GM23248 (cell line): ENCODE data around the genes HFE, H3C7, H2BC10 and H4C8.

DNA sequence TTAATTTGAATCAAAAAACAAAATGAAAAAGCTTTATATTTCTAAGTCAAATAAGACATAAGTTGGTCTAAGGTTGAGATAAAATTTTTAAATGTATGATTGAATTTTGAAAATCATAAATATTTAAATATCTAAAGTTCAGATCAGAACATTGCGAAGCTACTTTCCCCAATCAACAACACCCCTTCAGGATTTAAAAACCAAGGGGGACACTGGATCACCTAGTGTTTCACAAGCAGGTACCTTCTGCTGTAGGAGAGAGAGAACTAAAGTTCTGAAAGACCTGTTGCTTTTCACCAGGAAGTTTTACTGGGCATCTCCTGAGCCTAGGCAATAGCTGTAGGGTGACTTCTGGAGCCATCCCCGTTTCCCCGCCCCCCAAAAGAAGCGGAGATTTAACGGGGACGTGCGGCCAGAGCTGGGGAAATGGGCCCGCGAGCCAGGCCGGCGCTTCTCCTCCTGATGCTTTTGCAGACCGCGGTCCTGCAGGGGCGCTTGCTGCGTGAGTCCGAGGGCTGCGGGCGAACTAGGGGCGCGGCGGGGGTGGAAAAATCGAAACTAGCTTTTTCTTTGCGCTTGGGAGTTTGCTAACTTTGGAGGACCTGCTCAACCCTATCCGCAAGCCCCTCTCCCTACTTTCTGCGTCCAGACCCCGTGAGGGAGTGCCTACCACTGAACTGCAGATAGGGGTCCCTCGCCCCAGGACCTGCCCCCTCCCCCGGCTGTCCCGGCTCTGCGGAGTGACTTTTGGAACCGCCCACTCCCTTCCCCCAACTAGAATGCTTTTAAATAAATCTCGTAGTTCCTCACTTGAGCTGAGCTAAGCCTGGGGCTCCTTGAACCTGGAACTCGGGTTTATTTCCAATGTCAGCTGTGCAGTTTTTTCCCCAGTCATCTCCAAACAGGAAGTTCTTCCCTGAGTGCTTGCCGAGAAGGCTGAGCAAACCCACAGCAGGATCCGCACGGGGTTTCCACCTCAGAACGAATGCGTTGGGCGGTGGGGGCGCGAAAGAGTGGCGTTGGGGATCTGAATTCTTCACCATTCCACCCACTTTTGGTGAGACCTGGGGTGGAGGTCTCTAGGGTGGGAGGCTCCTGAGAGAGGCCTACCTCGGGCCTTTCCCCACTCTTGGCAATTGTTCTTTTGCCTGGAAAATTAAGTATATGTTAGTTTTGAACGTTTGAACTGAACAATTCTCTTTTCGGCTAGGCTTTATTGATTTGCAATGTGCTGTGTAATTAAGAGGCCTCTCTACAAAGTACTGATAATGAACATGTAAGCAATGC, at the start of gene HFE:
HFE (plus strand) TSS at position 415 of the 1,287 bp plus-strand sequence.
- RAMPAGE, long total RNA, result start-site peak on the plus strand centred at position 393 of the sequence, 66 bp wide, 90 and 40 reads in 2 replicates

GRCh38 chr6:26088388-26089184, 1.4 kb downstream of the HFE start:
- RAMPAGE, long total RNA, result no peak

GRCh38 chr6:26122308-26122765, 1.4 kb downstream of the H2BC4 start:
- RAMPAGE, long total RNA, result no peak

- RAMPAGE, long total RNA, result no peak
These were observed 1.1 kb downstream of the H2BC4 start for GRCh38 chr6:26122766-26122889.

DNA sequence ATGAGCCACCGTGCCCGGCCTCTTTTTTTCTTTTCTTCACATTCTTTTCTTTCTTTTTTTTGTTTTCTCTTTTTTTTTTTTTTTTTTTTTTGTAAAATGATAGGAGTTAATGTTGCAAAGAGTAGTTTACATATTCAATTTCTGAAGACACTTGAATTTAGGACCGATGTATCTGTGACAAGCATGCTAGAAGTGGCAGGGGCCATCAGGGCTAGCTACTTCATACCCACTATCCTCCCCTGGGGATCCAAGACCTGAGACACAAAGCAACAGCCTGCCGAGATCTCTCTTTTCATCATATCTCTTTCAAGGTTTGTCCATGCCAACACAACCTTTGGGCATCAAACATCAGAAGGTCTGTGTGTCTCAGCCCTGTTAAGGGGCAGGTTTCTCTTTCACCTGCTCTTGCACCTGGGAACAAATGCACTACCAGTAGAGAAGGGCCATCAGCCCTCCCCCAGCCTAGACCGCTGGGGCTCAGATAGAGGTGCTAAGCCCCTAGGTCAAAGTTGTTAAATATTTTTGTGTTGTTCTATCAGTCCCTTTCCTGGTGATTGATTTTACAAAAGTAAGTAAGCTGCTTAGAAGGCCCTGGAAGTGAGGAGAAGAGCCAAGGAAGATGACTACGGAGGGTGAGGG, 9.2 kb downstream of the H2BC5 start:
- RAMPAGE, long total RNA, result no peak

DNA sequence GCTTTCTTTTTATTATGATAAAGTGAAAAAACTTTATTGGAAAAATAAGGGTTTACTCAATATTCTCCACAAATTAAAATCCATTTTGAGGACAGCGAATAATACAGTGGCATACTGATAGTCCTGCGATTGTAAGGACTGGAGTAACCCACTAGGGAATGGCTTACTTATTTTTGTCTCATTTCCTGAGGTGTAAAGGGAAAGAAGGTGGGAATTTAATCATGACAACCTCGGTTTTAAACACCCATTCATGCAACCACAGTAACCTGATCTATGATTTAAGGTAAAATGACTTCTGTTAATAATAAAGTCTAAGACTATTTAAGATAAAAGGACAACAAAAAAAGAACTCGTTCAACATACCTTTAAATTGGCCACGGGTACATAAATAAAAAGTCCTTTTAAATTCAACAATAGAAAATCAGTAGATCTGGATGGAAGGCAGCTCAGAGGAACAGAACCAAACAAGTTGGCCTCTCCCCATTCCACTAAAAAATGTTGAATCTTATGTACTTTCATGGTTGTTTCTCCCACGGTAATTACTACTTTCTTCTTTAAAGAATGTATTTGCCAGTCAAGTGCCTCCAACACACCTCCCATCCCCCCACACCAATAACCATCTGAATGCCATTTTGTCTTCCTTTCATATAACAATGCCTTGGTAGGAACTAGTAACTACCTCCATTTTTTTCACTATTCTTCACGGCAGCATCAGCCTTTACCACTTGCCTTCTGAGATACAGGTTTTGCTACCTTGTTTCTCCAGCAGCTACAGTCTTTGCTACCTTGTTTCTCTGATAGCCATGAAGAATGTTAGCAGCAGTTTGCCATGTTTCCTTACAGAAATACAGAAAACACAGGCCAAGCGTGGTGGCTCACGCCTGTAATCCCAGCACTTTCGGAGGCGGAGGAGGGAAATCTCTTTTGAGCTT, 1.2 kb downstream of the H4C4 start:
- RAMPAGE, long total RNA, result no peak

DNA sequence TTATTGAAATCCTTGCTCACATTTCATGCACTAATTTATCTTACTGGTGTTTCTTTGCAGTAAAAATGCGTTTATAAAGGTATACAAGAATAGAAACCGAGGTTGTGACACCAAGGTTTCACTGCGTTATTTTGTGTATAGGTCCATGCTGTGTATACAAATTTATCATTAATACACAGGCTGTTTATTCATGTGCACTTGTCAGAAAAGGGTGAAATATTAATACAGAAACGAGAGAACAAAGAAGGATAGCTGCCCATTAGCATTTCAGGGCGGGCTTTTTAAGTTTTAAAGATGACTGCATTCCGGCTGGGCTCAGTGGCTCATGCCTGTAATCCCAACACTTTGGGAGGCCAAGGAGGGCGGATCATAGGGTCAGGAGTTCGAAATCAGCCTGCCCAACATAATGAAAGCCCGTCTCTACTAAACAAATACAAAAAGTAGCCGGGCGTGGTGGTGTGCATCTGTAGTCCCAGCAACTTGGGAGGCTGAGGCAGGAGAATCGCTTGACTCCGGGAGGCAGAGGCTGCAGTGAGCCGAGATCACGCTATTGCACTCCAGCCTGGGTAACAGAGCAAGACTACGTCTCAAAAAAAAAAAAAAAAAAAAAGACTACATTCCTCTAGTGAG, 932 bp downstream of the H2AC8 start:
- RAMPAGE, long total RNA, result no peak

DNA sequence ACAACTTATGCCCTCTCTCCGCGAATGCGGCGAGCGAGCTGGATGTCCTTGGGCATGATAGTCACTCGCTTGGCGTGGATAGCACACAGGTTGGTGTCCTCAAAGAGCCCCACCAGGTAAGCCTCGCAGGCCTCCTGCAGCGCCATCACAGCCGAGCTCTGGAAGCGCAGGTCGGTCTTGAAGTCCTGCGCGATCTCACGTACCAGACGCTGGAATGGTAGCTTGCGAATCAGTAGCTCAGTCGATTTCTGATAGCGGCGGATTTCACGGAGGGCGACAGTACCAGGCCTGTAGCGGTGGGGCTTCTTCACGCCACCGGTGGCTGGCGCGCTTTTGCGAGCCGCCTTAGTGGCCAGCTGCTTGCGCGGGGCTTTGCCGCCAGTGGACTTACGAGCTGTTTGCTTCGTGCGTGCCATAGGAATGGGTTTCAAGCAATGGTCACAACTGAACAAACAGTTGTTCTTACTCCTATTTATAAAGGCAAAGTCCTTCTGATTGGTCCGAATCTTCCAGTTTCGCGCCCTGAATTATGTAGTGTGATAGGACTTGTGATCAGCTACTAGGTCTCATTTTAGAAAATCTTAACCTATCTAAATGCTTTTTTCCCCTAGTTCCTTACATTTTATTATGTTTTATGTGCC, at the start of gene H3C7:
H3C7 (minus strand) TSS at position 446 of the 641 bp plus-strand sequence.
- RAMPAGE, long total RNA, result start-site peak on the minus strand centred at position 448 of the sequence, 6 bp wide, 187 and 213 reads in 2 replicates

DNA sequence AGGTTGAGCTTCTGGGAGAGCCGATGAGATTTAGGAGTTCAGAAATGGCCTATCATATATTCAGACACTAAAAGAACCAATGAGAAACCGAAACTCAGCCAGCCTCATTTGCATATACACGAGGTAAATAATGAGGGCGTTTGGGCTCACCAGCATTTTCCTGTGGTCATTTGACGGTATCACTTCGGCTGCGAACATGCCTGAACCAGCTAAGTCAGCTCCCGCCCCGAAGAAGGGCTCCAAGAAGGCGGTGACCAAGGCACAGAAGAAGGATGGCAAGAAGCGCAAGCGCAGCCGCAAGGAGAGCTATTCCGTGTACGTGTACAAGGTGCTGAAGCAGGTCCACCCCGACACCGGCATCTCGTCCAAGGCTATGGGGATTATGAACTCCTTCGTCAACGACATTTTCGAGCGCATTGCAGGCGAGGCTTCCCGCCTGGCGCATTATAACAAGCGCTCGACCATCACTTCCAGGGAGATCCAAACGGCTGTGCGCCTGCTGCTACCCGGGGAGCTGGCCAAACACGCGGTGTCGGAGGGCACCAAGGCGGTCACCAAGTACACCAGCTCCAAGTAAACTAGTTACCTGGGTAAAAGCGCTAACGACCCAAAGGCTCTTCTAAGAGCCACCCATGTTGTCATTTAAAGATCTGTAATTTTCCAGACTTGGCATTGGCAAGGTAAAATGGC, at the start of gene H2BC10:
H2BC10 (plus strand) TSS at position 152 of the 690 bp plus-strand sequence.
- RAMPAGE, long total RNA, result no peak

GRCh38 chr6:26285009-26286153, at the start of gene H4C8:
Gene H4C8, minus strand, starts transcription at chr6:26285534.
- RAMPAGE, long total RNA, result start-site peak on the minus strand at chr6:26285530-26285538, 907 and 930 reads in 2 replicates

DNA sequence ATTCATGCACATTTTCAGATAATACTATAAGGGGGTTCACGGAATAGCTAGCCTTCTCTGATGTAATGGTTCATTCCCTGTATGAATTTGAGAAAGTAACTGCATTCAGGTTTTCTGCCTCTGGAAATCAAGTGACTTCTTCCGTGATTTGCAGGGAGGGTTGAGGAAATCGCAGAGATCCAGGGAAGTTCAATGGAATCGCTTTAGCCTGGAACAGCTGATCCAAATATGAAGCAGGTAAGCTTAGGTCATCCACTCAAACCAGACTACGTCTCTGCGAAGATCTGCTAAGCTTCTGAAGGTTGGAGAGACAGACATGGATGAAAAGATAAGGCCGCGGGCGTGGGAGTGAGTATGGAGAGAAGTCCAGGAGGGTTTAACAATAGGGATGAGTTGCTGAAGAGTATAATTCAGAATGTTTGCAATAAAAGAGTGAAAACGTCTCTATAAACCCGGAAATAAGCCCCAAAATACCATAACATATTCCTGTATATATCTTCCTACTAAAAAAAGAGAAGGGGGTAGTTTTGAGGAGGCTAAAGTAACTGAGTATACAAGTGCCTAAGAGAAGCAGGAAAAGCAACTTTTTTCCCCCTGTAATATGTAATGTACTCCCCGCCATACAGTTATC, 34.1 kb upstream of the BTN3A2 start:
- RAMPAGE, long total RNA, result no peak

DNA sequence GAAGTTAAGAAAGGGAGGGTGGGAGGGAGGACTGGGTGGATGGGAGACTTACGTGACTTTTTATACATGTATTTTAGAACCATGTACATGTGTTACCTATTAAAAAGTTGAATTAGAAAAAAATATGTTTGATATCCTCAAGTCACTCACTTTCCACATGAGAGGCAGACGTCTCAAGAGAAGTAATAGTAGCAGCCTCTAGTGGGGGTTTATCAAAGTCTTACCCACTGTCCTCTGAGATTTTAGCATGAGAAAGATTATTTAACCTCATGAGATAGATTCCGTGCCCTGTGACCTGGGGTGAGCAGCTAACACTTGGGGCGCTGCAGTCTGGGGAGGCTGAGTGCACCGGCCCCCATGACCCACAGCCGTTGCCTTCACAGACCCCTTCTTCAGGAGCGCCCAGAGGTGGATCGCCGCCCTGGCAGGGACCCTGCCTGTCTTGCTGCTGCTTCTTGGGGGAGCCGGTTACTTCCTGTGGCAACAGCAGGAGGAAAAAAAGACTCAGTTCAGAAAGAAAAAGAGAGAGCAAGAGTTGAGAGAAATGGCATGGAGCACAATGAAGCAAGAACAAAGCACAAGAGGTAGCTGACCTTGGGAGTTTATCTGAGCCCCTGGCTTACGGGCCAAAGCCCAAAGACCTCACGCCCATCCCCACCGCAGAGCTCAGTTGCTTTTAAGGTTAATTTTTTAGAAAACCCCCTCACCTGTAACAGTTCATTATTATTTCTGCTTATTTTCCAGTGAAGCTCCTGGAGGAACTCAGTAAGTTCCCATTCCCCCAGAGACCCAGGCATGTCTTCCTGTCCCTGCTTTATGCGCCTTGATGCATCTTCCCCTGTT, 7.3 kb downstream of the BTN3A1 start:
- RAMPAGE, long total RNA, result no peak

DNA sequence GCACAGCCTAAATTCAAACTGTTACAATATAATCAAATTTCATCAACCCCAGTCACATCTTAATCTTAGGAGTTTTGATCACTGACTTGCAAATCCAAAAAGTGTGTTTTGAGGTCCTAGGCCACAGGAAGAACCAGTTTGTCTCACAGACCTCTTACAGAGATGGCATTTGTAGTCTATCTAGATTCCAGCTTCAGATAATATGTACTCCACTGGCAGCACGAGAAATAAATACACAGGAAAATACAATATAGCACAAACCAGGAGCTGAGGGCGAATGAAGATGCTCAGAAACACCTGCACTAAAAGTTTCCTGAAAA, 692 bp upstream of the BTN3A3 start:
- RAMPAGE, long total RNA, result no peak

DNA sequence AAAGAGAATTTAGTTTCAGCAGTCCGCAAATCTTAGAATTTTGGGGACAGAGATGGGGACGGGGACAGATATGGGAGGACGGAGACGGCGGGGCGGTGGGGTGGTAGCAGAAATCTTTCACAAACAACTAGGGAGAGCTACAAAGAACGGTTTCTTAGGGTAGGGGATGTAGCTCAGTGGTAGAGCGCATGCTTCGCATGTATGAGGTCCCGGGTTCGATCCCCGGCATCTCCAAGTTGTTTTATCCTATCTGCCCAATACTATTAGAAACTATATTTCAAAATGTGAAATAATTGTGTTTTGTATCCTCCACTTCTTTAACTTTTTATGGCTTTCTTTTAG, 15.1 kb downstream of the HMGN4 start:
- RAMPAGE, long total RNA, result no peak

GRCh38 chr6:26595592-26596421, 946 bp upstream of the ABT1 start:
- RAMPAGE, long total RNA, result no peak

GRCh38 chr6:26743895-26744564, 84.5 kb upstream of the ZNF322 start:
- RAMPAGE, long total RNA, result no peak

GRCh38 chr6:27019631-27020872, 112.5 kb downstream of the H2BC11 start:
- RAMPAGE, long total RNA, result no peak

- RAMPAGE, long total RNA, result no peak
These were observed 10.8 kb downstream of the H2AC12 start for GRCh38 chr6:27157321-27158461.

DNA sequence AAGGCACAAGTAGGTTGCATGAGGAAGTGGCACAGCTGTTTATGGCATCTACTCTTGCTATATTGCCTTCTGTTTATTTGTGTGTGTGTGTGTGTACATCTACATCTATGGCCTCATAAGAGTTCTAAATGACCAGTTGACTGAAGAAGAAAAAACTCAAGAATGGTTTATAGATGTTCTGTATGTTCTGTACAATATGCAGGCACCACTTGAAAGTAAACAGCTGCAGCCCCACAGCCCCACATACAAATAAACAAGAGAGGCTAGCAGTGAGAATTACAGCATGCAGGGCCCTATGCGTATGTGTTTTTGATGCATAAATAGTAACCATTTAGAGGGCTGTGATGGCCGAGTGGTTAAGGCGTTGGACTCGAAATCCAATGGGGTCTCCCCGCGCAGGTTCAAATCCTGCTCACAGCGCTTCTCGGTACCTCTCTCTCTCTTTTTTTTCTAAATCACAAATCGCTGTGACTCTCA, 38.0 kb upstream of the PRSS16 start:
- RAMPAGE, long total RNA, result no peak

DNA sequence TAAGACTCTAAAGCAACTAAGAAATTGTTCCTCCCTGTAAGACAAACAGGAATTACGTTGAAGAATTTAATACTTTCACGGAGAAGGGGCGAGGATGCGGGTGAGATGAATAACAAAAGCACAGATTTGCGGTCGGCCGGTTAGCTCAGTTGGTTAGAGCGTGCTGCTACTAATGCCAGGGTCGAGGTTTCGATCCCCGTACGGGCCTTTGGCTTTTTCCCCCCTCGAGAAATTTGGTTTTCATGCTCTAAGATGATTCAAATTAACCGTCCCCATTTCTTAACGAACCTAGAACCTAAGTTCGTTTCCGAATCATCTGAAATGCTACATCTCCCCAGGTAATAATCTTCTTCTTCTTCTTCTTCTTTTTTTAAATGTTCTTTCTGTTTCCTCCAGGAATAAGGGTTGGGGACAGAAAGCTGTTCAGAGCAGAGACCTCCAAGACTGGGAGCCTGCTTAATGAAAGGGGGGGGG, 18.3 kb downstream of the POM121L2 start:
- RAMPAGE, long total RNA, result no peak